Parietal lobe (tissue), 2 donors: ENCODE measurements around the genes SAPCD2, MAN1B1 and SSNA1.

- RAMPAGE, long total RNA: no peak
Observed at GRCh38 chr9:137070190-137070981, at the start of gene SAPCD2. Gene SAPCD2 (minus strand): TSS chr9:137070557.

GRCh38 chr9:137074683-137075052 lies 2.6 kb upstream of the UAP1L1 start:
- RAMPAGE, long total RNA: no peak

DNA sequence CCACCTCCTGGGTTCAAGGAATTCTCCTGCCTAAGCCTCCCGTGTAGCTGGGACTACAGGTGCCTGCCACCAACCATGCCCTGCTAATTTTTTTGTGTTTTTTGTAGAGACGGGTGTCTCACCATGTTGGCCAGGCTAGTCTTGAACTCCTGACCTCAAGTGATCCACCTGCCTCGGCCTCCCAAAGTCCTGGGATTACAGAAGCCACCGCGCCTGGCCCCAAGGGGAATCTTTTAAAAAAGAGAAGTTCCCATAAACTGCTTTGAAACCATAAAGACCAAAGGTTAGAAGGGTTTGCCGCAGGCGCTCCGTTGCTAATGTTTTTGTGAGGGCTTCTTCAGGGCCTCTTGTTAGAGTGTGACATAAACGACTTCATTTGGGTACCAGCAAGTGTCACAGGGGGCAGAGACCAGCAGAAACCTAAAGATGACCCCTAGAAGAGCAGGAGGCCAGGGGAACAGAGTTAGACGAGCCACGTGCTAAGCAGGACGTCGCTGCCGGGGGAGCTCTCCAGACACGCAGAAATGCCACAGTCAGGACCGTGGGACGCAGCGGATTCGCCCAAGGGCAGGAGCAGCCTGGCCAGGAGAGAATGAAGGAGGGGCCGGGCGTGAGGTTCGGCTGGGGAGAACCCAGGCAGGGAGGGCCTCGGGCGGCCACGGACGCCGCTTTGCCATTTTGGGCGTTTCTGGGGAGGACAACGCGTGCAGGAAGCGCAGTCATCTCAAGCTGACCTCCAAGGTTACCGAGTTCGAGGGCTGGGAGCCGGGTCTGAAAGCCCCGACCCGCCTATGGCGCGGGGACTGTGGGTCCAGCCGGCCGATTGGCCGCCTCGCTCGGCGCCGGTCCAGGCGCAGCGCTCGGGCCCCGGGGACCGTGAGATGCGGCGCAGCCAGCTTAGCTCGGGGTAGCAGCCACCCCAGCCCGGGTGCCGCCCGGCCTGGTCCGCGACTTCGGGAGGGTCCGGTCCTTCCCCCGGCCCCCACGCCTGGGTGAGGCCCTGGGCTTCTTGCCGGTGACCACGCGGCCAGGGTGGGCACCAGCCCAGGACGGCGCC lies 999 bp upstream of the MAN1B1 start:
- RAMPAGE, long total RNA: no peak

DNA sequence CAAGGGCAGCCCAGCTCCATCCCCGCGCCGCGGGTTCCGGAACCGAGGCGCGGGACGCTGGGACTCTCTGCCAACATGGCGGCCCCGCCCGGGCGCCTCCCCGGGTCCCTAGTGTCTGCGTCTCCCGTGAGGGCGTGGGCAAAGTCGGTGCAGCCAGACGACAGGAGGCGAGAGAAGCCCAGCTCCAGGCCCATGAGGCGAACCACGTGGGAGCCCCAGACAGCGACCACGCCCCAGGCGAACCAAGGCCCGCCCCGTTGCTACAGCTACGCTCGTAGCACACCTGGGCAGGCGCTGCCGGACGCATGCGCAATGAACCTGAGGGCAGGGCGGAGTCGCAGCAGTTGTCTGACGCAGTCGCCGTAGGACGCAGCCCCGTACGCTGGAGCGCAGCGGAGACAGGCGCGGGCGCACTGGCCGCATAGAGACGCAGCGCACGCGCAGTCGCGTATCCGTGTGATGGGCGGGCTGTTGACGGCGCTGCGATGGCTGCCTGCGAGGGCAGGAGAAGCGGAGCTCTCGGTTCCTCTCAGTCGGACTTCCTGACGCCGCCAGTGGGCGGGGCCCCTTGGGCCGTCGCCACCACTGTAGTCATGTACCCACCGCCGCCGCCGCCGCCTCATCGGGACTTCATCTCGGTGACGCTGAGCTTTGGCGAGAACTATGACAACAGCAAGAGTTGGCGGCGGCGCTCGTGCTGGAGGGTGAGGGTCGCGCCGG lies at the start of gene MAN1B1:
TSS of gene MAN1B1 (plus strand) at position 471 of the 720 bp plus-strand sequence.
- RAMPAGE, long total RNA: no peak

- RAMPAGE, long total RNA: no peak
Observed at GRCh38 chr9:137130090-137130821, 8.7 kb upstream of the GRIN1 start.

GRCh38 chr9:137150063-137150380 lies 11.1 kb downstream of the GRIN1 start:
- RAMPAGE, long total RNA: no peak

GRCh38 chr9:137161735-137162869 lies 7.7 kb downstream of the LRRC26 start:
- RAMPAGE, long total RNA: no peak

- RAMPAGE, long total RNA: no peak
Observed at GRCh38 chr9:137184660-137185467, 3.5 kb downstream of the ANAPC2 start.

- RAMPAGE, long total RNA: no peak
Observed at GRCh38 chr9:137188127-137188383, 305 bp downstream of the ANAPC2 start.

DNA sequence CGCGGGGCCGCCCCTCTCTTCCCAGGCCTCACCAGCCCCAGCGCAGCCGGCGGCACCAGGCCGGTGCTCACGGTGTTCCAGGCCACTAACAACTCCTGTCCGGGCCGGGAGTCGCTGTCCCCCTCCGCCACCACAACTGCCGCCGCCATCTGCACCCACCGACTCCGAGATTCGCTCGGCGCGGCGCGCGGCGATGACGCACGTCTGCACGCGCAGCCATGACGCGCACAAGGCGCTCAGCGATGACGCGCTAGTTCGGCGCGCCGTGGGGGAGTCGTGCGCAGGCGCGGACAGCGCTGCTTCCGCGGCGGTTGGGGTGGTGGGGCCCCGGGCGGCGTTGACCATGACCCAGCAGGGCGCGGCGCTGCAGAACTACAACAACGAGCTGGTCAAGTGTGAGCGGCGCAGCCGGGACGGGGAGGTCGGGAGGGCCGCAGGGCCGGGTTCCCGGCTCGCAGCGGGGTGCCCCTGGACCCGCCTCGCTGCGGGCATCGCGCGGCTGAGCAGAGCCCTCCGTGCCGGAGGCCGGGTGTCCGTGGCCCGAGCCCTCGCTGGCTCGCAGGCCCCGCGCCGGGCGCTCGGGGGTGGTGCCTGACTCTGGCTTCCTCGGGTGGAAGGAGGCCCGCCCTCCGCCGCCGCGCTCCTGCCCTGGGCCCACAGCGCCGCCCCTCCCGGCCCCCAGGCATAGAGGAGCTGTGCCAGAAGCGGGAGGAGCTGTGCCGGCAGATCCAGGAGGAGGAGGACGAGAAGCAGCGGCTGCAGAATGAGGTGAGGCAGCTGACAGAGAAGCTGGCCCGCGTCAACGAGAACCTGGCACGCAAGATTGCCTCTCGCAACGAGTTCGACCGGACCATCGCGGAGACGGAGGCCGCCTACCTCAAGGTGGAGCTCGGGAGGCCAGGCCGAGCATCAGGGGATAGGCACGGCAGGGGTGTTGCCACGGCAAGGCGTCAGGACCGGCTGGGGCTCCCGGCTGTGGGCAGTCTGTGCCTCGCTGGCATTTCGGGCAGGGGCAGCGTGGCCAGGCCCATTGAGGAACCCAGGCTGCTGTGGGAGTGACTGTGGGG lies at the start of gene SSNA1:
TSS of gene SSNA1 (plus strand) at position 293 of the 1,067 bp plus-strand sequence.
- RAMPAGE, long total RNA: no peak

DNA sequence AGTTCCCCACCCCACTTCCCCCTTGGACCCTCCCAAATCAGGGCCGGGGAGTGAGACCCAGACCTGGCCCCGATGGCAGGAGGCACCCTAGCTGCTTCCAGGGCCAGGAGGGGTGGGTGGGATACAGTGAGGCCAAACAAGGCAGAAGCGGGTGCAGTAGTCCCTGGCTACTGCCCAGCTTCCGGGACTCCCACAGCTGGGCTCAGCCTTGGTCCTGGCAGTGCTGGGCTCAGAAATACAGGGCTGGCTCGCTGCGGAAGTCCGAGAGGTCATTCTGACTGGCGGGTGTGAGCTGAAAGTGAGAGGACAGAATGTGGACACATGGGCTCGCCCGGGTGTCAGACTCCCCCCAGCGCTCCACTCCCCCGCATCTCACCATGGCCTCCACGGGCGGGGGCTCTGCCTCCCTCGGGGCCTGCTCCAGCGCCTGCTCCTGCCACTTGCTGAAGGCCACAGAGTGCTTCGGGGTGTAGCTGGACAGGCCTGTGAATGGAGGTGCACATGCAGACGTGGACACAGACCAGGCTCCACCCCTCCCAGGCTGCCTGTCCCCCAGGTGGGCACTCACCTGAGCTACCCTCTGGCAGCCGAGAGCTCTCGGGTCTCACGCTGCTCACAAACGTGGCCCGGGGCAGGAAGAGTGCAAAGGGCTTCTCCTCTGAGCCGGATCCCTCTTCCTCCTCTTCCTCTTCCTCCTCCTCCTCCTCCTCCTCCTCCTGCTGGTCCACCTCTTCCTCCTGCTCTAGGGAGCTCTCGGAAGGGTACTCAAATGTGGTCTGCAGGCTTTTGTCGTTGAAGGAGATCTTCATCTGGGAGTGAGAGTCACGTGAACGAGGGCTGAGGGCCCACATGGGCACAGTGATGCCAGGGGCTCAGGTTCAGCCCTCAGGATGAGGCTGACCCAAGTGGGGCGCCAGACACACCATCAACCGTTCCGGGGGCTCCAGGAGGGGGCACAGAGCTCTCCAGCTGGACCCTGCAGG lies 3.7 kb downstream of the SSNA1 start:
- RAMPAGE, long total RNA: no peak

DNA sequence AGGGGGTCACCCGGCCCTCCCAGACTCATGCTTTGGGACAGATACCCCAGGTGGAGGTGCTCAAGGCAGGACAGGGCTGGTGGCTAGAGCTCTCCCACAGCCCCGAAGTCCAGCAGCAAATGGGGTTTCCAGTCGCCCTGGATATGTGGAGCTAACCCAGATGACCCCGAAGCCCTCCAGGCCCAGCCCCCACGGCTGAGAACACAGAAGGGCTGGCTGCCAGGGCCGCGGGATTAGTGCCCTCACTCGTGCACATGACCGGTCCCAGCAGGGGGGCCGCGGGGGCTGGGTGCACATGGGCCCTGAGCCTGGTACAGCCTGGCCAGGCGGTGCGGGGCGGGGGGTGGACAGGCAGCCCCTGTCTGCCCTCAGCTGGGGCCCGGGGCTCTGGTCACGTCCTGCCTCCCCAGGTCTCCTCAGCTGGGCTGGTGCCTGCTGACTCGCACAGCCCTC lies 5.9 kb downstream of the SSNA1 start:
- RAMPAGE, long total RNA: no peak

- RAMPAGE, long total RNA: no peak
Observed at GRCh38 chr9:137195559-137195955, 5.0 kb downstream of the TPRN start.

DNA sequence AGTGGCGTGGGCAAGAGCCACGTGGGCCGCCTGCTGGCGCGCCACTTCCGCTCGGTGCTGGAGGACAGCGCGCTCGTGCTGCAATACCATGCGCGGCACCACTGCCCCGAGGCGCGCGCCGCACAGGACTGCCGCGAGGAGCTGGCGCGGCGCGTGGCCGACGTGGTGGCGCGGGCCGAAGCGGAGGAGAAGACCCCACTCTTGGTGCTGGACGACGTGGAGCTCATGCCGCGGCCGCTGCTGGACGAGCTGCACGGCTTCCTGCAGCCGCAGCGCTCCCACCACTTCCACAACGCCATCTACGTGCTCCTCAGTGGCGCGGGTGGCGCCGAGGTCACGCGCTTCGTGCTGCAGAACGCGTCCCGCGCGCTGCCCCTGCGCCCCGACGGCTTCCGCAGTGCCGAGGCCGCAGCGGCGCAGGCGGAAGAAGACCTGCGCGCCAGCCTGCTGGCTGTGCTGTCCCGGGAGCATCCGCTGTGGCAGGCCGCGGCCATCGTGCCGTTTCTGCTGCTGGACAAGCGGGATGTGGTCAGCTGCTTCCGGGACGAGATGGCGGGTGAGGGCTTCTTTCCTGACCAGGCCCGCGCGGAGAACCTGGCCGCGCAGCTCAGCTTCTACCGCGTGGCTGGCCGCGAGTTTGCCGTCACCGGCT lies 1.9 kb downstream of the TOR4A start:
- RAMPAGE, long total RNA: no peak

- RAMPAGE, long total RNA: no peak
Observed at GRCh38 chr9:137294126-137294684, 7.9 kb downstream of the NRARP start.

DNA sequence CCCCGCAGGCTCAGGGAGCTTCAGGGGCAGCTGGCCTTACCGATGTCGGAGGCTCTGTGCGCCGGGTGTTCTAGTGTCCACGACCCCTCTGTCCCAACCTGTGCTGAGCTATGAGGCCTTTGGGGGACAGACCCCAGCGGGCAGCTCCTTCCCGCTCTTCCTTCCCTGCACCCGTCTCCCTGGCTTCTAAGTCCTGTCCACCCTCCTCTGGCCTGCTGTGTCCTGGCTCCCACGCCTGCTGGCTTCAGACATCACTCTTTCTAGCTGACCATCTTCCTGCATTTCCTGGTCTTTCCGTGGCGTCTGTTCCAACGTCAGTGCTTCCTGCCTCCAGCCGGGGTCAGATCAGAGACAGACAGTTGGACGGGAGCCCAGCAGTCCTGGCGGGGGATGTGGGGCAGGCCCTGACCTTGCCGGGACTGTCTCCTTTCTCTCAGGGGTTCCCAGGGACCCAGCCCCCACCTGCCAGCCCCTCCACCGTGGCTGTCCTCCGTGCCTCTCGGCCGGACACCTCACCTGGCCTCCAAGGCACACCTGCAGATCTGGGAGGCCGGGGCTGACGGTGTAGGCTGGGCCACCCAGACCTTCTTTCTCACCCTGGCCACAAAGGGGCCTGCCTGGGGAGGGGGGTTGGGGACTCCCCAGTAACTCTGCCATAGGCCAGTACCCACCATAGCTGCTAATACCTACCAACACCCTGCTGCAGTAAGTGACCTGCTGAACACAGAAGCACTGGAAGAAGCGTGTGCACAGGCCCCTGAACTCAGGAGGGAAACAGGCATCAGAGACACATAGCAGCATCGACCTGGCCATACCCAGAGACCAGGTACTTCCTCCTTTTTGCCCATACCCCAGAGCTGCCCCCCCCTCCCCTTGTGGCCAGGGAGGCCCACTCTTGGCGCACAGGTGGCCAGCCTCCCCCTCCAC lies 5.3 kb downstream of the NRARP start:
- RAMPAGE, long total RNA: no peak

GRCh38 chr9:137363064-137363407 lies 59.9 kb downstream of the EXD3 start:
- RAMPAGE, long total RNA: no peak

DNA sequence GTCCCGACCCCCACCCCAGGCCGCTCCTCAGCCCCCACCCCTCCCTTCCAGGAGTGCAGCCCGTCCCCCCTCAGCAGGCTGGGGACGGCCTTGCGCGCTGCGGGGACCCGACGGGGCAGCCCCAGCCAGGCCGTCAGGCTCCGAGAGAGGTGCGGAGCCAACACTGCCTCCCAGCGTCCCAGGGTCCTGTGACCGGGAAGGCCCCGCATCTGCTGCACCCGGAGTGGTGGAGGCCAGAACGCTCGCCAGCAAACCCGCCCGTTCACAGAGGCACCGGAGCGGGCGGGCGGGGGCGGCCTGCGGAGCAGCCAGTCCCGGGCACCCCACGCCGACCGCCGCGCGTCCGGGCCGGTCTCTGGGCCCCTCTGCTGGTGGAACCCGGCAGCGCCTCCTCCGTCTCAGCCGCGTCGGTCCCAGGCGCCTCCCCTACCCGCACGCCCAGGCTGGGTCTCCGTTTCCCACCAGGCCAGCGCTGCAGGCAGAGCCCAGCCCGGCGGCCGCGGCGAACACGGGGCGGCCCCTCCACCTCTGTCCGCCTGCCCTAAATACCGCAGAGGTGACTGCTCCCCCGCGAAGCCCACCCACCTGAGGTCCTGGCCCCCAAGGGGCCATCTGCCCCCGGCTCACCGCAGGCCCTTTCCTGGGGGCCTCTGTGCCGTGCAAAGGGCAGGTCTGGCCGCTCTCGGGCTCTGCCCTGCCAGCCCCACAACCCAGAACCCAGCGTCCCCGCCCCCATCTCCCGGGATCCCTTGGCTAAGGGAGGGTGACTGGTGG lies 16.0 kb downstream of the EXD3 start:
- RAMPAGE, long total RNA: no peak

DNA sequence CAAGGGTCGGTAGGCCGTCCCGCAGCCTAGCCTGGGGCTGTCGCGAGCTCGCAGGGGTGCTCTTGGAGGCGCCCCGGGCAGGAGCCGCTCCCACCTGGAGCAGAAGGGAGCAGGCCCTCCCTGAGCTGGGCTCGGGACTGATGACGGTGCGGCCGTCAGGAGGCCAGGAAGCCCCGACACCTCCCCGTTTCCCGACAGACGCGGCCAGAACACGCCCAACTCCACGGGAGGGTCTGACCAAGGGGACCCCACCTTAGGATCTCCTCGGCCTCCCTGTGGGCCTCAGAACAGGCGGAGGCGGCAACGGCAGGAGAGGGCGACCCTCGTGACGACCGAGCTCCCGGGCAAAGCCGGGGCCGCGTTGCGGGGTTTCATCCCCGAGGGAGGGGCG lies 6.2 kb downstream of the EXD3 start:
- RAMPAGE, long total RNA: no peak

- RAMPAGE, long total RNA: no peak
Observed at GRCh38 chr9:137448711-137449597, 7.8 kb upstream of the ENTPD8 start.